Thoracic aorta (tissue), 1 donor: ENCODE data around the gene GNB1L.

DNA sequence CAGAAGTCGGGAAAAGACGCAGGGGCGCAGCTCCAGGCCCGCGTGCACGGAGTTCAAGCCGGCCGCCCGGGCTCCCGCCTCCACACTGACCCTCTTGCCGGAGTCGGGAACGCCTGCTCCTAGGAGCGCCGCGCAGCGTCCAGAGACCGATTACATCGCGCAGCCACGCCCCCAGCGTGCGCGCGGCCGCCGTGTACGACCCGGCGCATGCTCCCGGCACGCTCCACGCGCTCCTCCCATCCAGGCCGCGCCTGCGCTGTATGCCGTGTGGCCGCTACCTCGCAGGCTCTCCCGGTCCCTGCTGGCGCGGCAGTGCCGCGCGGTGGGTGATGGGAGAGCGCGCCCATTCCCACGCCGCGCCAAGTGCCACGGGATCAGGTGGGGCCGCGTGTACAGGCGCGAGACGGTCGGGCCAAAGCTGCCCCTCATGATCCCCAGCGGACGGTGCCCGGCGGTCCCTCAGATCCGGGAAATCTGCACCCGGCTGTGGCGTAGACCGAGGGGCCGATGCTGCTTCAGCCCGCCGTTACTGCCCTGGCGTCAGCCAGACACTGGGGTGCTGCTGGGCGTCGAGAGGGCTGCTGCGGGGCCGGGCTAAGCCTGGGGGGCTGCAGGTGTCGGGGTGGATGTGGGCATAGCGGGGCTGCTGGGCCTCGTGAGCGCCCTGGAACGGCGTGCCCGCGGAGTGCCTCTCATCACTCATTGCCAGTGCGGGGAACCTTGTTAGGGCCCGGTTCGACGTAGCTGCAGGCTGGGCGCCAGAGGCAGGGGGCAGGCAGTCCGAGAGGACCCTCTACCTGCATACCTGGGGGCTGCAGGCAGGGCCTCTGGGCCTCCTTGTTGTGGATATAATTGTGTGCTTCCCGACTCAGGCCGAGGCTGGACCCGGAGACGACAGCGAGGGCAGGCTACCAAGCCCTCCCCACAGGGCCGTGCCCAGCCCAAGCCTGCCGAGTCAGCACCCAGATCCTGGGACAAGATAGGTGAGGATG is at the start of gene GNB1L:
GNB1L (minus strand) TSS at position 145 of the 992 bp plus-strand sequence.
- RAMPAGE, long total RNA, result start-site peak on the minus strand centred at position 142 of the sequence, 112 bp wide, 124 reads

GRCh38 chr22:19873371-19873962 is 18.8 kb upstream of the GNB1L start:
- RAMPAGE, long total RNA, result no peak

DNA sequence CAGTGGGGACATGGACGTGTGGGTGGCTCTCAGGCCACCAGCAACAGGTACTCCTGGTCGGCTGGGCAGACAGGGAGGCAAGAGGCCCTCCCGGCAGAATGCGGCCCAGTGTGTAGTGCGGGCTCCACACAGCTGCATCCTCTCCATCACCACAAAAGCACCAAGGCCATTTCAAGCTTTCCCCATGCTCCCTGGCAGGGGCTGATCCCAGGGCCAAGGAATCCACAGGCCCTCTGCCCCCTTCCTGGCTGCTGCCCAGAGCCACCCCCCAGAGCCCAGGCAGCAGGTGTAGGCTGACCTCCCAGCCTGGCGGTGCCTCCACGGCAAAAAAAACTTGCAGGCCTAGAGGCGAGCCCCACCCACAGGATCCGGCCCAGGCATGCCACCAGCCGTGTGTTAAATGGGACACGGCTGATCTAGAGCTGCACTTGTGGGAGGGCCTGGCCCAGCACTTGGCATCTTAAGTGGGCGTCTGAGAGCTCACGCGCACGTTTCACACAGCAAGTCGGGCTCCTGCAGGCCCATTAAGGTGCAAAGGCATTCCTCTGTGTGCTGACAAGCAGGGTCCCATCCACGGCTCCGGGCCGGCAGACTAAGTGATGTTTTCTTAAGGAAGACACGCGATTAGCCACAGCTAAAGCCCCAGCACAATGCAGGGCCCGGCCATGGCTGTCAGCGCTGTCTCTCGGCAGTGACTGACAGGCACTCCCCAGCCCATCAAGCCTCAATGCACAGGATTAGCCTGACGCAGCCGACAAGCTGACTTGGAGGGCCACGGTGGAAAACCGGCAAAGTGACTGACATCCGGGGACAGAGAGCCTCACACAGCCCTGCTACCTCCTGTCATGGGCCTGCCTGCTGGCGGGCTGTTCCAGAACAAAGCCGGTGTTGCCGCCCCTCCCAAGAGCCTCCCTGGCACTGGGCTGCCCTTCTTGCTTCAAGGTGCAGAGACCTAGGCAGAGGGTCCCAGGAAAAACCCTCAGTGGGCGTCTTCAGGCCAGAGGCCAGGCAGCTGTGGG is 19.9 kb upstream of the GNB1L start:
- RAMPAGE, long total RNA, result no peak

DNA sequence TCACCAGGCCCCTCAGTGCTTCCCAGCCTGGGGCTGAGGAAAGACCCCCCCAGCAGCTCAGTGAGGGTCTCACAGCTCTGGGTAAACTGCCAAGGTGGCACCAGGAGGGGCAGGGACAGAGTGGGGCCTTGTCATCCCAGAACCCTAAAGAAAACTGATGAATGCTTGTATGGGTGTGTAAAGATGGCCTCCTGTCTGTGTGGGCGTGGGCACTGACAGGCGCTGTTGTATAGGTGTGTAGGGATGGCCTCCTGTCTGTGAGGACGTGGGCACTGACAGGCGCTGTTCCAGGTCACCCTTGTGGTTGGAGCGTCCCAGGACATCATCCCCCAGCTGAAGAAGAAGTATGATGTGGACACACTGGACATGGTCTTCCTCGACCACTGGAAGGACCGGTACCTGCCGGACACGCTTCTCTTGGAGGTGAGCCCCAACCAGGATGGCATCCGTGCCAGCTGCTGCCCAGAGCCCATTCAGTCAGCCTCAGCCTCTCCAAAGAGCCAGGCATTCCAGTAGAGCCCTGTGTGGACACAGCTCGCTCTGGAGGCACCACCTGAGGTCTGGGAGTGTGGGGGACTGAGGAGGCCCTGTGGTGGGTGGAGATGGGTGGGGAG is 22.4 kb upstream of the TXNRD2 start:
- RAMPAGE, long total RNA, result no peak

DNA sequence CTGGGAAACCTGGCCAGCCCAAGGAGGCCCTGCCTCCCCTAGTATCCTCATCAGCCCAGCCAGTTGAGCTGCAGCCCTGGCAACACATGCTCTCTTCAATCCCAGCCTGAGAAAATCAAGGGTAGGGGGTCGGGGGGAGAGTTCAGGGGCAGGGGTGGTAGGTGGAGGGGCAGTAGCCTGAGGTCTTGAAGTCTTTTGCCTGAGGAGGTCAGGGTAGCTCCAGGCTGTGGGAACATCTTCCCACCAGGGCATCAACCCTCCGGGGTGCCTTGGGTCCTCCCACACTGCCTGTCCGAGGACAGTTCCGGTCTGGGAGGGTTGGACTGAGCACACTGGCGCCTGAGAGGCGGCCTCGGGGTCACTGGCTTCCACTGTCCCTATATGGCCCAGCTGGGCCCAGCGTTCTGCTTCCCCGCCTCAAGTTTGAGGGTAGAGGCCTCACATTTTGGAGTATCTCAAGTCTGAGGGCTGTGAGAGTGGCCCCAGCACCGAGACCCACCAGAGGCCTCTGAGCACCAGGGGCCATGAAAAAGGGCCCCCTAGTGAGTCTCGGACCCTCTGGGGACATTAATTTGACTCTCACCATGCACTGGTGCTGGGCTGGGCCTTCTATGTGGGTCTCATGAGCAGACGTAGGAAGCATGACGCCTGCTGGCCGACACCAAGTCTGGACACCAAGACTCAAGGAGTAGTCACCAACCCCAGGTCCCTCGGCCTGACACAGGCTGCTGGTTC is 27.7 kb downstream of the ARVCF start:
- RAMPAGE, long total RNA, result no peak

GRCh38 chr22:20093330-20093961 is 13.4 kb downstream of the DGCR8 start:
- RAMPAGE, long total RNA, result no peak

DNA sequence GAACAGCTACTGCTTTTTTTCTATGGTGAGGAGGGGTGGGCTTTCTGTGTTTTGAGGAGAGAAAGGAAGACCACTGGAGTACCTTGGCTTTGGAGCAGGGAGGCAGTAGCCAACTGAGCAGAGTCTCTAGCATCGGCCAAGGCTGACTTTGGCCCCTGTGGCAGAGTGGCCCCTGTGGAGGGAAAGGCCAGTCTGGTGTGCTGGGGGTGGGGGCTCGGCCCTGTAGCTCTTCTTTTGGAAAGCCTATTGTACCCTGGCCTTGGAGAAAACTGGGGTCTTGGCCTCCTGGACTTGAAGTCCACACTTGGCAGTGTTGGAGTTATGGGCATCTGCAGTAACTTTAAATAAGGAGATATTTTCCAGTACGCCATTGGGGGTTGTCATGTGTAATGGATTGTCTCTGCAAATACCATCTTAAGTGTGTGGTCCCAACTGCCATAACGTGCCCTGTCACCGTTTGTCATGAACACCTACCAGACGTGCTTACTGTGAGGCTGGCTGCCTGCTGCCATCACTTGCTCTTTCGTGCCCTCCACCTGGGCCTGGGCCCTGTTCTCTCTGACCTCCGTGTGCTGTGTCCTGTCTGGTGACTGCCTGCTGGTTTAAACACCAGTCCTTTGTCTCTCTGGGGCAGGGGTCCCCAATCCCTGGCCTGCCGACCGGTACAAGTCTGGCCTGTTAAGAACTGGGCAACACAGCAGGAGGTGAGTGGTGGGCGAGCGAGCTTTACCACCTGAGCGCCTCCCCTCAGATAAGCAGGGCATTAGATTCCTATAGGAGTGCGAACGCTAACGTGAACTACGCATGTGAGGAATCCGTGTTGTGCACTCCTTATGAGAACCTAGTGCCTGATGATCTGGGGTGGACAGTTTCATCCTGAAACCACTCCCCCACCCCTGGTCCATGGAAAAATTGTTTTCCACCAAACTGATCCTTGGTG is 3.7 kb upstream of the ZDHHC8 start:
- RAMPAGE, long total RNA, result no peak

GRCh38 chr22:20203315-20204616 is 52.9 kb upstream of the CCDC188 start:
- RAMPAGE, long total RNA, result no peak

DNA sequence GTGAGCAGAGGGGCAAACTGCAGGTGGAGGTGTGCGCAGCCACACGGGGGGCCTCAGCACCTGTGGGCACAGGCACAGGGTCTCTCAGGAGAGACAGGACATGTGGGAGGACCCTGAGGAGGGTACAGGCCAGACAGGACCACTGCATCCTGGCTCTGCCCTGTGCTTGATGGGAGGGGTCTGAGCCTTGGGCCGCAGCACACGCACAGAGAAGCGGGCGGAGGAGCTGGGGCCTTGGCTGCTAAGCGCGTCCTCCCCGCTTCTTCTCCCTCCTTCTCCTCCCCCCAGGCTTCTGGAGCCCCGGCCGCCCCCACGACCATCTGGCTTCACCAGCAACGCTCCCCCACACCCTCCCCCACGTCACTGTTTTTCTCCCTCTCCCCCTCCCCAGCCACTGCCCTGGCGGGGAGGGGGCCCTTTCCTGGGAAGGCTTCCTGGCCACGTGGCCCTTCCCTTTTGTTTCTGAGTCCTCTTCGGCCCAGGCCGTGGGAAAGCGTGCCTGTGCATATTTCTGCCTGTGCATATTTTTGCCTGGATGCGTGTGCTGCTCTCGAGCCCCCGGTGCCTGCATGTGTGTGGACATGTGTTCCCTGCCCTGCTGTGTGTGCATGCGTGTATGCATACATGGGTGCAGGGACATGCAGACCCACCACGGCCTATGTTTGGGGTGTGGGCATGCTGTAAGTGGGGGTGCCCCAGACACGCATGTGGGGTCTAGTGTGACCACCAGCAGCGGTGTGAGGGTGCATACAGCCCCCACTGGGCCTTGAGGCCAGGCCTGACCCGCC is 27.7 kb downstream of the RTN4R start:
- RAMPAGE, long total RNA, result no peak

DNA sequence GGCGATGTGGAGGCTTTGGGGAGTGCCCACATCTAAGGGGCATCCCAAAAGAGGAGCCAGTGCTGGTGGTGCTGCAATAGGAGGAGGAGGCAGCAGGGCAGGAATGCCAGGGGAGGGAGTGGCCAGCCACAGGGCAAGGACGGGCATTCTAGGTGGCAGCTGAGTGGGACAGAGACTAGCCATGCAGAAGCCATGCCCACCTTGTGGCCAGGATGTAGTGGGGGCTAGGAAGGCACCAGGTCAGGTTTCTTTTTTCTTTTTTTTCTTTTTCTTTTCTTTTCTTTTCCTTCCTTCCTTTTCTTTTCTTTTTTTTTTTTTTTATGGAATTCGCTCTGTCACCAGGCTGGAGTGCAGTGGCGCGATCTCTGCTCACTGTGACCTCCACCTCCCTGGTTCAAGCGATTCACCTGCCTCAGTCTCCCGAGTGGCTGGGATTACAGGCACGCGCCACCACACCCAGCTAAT is 18.8 kb downstream of the DGCR6L start:
- RAMPAGE, long total RNA, result no peak

- RAMPAGE, long total RNA, result no peak
These were observed 9.2 kb downstream of the SCARF2 start for GRCh38 chr22:20428335-20428916.

DNA sequence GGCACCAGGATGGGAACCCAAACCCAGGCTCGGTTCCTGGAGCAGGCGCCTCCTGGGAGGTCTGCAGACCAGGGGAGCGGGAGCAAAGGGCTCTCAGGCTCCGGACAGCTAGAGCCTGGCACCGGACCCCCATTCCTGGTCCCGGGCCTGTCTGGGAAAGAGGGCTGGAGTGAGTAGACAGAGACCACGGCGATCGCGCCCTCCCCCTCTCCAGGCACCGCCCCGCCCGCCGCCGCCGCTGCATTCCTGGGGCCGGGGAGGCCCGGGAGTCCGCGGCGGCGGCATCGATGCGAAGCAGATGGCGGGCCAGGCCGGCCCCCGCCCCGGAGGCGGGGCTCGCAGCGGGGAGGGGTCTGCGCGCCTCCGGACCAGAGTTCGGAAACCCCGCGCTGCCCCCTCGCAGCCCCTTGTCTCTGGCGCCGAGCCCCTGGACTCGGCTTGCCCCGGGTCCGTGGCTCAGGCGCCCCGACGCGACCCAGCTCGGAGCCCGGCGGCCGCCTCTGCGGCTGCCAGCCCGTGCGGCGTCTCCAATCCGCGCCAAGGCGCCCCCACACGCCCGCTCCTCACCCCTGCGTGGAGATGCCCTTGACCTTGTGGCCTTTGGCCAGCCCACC is 1.4 kb downstream of the SCARF2 start:
- RAMPAGE, long total RNA, result no peak

- RAMPAGE, long total RNA, result no peak
These were observed 11.9 kb downstream of the KLHL22 start for GRCh38 chr22:20483656-20484183.

DNA sequence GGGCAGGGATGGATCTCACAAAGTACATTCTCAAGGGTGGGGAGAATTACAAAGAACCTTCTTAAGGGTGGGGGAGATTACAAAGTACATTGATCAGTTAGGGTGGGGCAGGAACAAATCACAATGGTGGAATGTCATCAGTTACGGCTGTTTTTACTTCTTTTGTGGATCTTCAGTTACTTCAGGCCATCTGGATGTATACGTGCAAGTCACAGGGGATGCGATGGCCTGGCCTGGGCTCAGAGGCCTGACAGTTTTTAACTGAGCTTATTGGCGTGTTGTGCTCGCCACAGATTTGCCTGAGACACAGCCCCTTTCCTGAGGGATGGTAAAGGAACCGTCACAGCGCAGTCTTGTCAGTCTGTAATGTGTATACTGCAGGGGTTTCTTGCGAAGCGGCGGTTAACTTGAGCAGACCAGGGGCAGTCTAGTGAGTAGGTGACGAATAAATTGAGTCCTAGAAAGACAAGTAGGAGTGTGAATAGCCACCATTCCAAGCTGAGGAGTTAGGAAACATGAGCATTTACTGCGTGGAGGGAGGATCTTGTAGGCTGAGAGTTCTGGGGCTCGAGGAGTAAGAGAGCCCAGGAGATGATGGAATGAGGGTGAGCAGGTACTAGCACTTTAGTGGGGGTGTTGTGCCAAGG is 1.3 kb downstream of the MED15 start:
- RAMPAGE, long total RNA, result no peak

- RAMPAGE, long total RNA, result no peak
These were observed 2.0 kb downstream of the MED15 start for GRCh38 chr22:20509229-20510017.

DNA sequence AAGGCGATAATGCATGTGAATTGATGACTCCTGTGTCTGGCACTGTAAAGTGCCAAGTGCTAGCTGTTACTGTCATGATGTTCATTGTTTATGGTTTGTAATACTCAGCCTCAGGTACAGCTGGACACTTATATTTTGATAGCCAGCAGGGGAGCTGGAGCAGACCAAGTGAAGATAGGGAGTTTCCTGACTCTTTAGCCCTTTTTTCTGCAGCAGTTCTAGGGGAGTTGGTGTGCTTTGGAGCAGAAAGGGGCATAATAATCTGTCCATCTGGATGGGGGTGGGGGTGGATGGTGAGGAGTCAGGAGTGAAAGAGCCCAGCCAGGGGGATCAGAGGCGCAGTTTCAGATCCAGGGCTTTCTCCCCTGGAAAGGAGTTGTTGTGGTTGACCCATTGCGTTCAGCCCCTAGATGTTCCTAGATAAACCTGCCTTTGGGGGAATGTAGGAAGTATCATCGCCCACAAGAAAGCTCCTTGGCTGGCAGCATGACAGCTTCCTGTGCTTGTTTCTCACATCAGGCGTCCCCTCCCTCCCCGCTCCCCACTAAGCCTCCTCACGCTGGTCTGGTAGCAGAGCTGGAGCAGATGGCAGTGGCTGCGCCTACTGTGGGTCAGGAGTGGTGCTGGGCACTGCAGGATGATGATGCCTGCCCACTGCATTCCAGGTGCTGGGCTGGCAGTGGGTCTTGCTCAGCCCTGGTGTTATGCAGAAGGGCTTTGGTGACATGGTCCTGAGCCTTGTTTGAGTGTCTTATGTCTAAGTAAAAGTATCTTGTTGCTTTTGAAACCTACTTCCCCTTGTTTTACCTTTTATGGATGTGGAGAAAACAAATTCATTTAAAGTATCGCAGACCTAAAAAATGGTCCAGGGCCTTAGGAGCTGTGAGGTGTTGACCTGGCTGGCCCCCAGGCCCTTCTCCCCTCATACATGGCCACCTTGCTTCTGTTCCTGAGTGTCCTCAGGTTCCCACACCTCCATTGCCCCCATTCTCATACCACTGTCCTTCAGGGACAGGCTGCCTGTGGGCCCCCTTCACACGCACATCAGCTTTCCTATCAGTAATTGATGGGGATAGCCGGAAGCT is 42.1 kb downstream of the MED15 start:
- RAMPAGE, long total RNA, result no peak

GRCh38 chr22:20555060-20555826 is 47.8 kb downstream of the MED15 start:
- RAMPAGE, long total RNA, result no peak

DNA sequence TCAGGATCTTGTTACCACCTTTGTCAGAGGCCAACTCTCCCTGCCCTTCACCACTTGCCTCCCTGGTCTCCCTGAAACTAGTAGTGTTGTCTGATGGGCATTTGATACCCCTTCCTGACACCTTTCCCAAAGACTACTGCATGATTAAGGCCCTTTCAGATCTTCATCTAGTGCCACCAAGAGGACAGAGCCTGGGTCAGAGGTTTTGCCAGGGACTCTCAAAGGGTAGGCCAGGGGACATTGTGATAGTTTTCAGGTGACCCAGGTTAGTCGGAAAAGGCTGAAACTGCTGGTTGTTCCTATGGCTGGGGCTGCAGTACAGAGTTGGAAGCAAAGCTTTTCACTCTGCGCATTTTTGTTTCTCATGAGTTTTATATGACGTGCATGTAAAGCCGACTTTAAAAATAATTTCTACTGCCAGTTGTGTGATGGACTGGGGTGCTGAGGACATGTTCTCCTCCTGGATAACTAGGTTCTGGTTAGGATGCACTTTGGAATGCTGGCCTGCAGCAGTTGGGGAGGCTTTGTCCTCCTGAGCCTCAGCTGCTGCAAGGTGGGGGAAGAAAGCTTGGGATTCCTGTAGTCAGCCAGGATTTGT is 50.8 kb downstream of the MED15 start:
- RAMPAGE, long total RNA, result no peak

DNA sequence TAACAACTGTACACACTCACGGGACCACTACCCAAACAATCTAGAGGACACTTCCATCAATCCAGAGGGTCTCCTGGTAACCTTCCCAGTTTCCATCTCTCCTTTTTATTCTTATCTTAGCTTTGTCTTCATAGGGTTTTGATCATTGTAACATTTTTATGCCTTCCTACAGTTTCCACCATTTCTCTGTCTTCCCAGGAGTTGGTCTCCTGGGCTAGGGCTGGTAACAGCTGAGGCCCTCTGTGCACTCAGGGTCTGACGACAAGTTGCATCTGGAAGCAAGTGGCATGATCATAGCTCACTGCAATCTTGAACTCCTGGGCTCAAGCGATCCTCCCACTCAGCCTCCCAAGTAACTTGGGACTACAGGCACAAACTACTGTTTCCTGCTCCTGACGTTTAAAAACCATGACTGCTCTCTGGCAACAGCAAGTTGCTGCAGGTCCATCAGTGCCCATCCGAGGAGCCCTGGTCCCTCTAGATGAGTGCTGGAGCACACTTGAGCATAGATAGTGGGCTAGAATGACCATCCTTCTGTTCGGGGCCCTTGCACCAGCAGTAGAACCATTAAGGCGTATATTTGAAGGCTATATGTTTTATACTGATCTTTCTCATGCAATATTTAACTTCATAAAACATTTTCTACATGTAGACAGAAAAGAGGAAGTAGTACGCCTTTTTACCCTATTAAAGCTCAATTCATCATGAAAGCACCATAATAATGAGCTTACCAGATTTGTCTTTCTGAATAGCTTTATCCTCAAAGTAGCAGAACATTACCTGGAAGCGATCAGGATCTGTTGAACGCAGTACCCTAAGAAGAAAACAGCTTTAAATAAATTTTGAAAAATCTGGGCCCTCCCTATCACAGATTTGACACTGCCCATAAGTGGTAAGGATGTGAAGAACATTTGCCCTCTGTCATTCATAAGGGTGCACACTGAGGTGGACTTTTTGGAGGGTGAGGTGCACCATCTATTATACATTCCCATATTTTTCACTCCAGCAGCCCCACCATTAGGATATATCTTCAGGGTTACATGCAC is 13.0 kb upstream of the SERPIND1 start:
- RAMPAGE, long total RNA, result no peak

DNA sequence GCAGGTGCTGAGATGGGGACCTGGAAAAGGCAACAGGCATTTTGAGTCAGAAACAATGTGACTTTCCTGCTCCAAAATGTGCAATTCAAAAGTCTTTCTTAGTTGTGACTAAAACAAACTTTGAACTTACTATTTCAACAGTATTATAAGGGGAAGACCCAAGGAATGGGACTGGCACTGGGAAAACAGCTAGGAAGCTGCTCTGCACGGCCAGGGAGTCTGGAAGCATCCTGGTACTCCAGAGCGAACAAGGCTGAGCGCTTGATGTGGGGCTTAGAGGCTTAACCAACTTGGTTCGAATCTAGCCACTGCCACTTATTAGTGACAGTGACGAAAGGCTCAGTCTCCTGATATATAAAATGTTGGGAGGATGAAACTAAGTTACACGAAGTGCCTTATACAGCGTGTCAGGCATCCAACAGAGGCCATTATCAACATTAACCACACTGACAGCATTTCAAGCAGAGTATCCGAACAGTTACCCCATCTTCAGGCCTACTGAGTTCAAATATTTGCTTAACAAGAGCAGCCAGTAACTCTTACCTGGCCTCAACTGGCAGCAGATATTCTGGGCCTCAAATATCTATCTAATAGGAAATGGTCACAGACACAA is 2.6 kb downstream of the SERPIND1 start:
- RAMPAGE, long total RNA, result no peak